Peritoneum (tissue), 1 donor: ENCODE results near the gene IL21.

DNA sequence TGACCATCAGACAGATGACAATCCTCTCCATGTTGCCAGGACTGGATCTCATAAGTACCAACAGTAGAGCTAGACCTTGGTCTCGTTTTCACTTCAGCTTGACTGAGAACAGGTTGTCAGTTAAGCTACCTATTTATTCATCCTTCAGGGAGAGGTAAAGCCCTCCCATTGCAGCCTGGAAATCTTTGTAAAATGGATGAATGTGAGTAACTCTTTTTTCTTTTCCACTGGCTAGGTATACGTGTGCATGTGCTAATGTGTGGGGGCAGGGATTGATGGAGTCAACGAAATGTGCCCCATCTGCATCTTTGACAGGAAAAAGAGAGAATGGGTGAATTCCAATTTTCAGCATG is at the start of gene IL21:
Gene IL21 (minus strand): TSS at position 107 of the 353 bp plus-strand sequence.
- PRO-cap, result no peak

GRCh38 chr4:122928870-122929337 is 6.0 kb downstream of the SPATA5 start:
- PRO-cap, result no peak

DNA sequence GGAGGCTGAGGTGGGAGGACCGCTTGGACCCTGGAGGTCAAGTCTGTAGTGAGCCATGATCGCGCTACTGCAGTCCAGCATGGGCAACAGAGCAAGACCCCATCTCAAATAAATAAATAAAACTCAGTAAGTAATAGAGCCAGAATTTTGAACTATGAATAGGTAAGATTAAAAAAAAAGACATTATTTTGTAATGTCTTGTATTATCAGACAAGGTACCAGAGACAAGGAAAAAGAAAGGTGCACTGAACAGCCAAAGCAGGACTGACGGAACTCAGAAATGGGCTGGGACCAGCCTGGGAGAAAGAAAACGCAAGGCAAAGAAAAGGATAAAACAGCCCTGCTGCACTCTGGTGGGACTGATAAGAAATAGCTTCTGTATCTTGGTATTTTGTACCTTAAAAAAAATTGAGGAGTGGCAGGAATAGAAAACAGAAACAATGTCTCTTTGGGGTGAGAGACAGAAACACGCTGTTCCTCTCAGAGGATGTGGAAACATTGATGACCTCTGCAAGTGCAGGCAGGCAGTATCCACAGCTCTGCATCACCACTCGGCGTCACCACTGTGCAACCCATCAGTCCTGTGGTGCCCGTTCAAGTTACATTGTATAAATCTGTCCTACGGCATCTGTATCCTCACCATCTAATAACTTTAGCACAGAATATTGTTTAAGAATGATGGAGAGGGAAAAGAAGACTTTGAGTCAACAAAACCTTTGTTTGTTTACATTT is 152.5 kb upstream of the SPRY1 start:
- PRO-cap, result no peak

DNA sequence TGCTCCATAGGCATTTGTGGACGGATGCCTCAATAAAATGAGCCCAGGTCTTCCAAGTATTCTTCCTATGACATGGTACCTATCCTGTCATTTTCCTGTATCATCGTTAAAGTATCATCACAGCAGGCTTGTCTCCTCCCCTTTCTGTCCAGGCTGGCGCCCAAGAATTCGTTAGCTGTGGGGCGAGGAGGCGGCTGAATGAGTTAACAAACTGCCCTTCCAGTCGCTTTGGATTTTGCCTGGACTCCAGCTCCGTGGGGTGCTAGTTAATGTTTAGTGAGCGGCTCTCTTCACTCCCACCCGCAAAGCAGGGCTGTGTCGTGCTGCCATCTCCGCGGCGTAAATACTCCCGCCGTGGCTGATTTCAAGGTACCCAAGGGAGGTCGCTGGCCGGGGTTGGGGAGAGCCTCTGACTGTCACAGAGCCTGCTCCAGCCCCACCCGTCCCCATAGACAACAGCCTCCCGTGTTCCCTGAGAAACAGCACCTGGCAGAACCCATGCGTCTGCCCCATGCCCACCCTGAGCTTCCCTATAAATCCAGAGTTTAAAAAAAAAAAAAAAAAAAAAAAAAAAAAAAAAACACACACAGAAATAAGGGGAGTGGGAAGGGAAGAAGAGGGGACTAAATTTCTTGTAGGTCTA is 44.8 kb upstream of the SPRY1 start:
- PRO-cap, result no peak

- PRO-cap, result no peak
Observed at GRCh38 chr4:123359647-123360281, 36.8 kb upstream of the SPRY1 start.

- PRO-cap, result no peak
Observed at GRCh38 chr4:123504021-123504468, 107.5 kb downstream of the SPRY1 start.

DNA sequence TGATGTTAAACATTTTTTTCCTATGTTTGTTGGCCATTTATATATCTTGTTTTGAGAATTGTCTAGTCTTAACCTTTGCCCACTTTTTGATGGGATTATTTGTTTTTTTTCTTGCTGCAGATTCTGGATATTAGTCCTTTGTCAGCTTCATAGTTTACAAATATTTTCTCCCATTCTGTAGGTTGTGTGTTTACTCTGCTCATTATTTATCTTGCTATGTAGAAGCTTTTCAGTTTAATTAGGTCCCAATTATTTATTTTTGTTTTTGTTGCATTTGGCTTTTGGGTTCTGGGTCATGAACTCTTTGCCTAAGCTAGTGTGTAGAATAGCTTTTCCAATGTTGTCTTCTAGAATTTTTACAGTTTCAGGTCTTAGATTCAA is 169.9 kb downstream of the SPRY1 start:
- PRO-cap, result no peak

DNA sequence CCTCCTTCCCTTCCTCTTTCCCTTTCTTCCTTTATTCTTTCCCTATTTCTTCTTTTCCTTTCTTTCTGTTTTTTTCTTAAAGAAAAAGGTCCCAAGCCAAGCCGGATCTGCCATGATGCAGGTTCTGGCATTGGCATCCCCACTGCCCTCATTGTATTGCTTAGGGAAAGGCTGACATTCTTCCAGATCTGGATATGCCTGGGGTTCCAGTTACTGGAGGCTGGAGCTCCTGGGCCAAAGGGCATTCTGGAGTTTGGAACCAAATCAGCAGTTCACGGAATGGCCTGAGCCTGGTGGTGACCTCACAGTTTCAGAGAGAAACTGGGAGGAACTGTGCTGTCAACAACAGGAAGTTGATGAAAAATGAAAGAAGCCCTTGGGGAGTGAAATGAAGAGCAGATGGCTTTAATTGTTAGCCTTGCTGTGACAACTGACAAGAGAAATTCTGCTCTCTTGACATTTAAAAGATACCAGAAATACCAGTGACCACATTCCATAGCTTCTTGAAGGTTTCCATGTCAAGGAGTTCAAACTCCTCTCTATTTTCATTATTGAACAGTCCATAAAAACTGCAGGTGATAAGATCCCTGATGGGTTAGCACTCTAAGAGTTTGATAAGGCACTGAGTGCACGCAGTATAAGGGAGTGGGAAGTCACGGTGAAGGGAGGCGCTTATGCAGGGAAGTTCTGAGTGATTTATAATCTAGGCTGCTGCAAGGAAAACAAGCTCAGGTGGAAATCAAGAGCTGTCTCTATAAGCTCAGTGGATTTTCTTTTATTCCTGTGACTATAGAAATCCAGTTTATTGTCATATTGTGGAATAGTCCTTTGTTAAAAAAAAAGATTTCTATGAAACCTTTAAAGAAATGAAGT is 622.3 kb downstream of the SPRY1 start:
- PRO-cap, result no peak

DNA sequence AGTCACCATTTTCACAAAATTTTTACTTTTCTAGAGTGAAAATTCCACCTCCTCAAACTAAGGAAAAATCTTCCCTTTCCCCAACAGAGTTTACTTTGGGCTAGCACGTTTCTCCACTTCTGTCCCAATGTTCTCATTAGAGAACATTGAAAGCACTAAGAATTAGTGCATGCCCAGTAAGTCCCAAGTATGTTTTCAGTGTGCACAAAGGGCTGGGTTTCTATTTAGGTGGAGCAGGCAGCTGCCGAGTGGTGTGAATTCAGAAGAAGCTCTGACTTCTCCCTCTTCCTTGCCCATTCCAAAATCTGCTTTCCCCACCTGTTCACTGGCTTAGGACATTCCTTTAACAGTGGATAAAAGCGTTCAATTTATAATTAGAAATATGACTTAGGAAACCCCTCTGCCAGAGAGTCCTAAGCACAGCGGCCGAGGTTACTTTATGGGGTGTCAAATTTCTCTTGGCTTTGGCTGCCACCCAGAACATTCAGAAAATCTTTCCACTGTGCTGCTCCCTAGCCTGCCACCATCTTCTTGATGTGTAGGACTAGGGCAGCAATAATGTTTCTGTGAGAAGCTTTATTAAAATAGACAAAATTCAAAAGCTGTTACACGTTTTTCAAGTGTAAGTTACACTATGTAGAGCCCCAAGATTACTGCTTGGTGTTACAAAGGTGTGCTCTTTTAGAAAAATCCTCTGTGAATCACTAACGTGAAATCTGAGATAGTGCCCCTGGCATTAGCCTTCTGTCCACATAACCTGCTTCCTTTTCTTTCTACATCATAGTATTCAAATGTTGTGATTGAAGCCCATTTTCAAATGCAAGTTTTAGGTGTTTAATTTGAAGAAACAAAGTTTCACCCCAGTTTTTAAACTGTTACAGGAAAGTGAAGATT is 191.6 kb upstream of the ANKRD50 start:
- PRO-cap, result no peak

DNA sequence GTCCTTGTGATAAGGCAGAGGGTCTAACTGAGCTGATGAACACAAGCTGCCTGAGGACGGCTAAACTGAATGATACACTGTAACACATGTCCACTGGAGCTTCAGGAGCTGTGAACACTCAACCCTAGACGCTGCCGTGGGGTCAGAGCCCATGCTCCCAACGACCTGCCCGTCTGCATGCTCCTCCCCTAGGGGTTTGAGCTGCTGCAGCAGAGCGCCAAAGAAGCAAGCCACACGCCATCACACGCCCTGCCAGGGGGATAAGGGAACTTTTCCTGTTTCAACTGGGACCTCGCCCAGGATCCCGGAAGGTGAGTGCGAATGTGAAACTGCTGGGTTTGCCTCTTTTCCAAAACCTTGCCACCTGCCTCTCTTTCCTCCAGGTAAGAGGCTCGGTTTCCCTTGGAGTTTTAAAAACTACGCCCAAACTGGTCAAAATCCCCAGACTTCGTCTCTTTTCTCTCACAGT is 361.9 kb downstream of the FAT4 start:
- PRO-cap, result no peak

DNA sequence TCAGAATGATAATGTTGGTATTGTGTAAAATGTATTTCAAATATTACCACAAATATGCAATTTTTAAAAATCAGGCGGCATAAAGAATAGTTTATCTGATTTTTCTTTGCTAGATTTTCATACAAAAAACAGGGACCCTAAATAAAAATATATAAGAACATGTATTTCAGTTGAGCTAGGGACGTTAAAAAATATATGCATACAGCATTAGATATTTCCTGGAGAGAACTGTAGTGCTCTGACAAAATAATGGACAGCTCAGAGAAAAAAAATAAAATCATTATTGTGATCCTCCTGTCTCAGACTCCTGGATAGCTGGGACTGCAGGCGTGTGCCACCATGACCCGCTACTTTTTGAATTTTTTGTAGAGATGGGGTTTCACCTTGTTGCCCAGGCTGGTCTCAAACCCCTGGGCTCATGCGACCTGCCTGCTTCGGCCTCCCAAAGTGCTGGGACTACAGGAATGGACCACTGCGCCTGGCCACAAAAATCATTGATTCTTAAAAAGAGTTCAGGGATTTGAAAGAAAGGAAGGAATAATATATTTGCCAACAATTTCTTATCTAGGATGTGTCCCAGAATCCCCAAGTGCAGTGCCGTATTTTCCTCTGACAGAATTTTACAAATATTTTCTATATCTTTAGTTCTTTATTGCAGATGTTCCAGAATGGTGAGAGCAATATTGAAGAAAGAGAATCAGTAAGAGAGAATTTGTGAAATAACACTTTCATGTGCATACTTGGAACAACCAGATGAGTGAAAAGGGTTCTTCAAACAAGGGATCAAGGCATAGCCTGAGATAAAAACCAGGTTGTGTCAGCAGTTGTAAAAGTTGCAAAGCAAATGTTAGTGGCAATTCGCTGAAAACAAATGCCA is 1148.9 kb upstream of the INTU start:
- PRO-cap, result no peak

GRCh38 chr4:126735003-126736031 is 897.4 kb upstream of the INTU start:
- PRO-cap, result no peak

GRCh38 chr4:126779147-126780492 is 853.1 kb upstream of the INTU start:
- PRO-cap, result no peak

GRCh38 chr4:127643432-127644262 is 10.9 kb downstream of the INTU start:
- PRO-cap, result no peak

- PRO-cap, result no peak
Observed at GRCh38 chr4:127822587-127822955, 40.4 kb downstream of the HSPA4L start.

DNA sequence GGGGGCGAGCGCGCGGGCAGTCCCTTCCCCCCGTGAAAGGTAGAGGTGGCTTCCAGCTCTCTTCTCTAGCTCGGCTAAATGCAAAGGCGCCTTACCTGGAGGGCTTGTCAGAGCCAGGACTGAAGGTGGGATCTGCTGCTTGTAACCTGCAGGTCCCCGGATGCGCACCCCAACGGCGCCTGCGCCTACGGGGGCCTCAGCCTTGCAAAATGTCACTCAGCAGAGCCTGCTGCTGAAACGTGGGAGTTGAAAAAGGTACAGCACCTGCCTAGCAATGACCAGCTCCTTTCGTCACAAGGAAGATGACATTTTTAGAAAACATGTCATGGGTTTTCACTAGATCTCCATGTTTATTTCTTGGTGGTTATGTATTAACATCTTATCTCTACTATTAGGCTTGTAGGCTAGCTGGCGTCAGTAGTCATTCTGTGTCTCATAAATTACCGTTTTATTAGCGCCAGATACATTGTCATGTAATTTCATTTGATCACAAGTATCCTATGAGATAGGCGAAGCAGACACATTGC is 659 bp downstream of the ABHD18 start:
- PRO-cap, result no peak

GRCh38 chr4:128060122-128060558 is 972 bp upstream of the LARP1B start:
- PRO-cap, result no peak

- PRO-cap, result no peak
Observed at GRCh38 chr4:128155171-128156030, 94.3 kb downstream of the LARP1B start.

GRCh38 chr4:128385943-128386471 is 98.4 kb upstream of the PGRMC2 start:
- PRO-cap, result no peak

- PRO-cap, result no peak
Observed at GRCh38 chr4:128553783-128554291, 255.7 kb upstream of the JADE1 start.